Testis (tissue), 5 donors: ENCODE measurements around a stretch of chr11.

GRCh38 chr11:43312279-43312893 lies 590 bp downstream of the API5 start:
- PRO-cap, 3 experiments = no peak in any of the 3 experiments
- RAMPAGE, long total RNA, 2 experiments = no peak in any of the 2 experiments
- RRBS = no CpG with 5 or more reads among the region's 27 CpGs

GRCh38 chr11:43359114-43360112 lies 693 bp downstream of the TTC17 start:
- PRO-cap, 3 experiments = peak in 3 of 3 experiments; most common plus-strand start chr11:43359260 (in 3); most common minus-strand start chr11:43359147 (in 2)
- RAMPAGE, long total RNA, 2 experiments = no peak in any of the 2 experiments
- RRBS = under 1% methylated on average over 5 of the region's 52 CpGs

- PRO-cap, 3 experiments = peak in 2 of 3 experiments; most common minus-strand start chr11:43425691 (in 2)
- RAMPAGE, long total RNA, 2 experiments = no peak in any of the 2 experiments
- RRBS = no CpG with 5 or more reads among the region's 2 CpGs
These were observed 66.8 kb downstream of the TTC17 start for GRCh38 chr11:43425592-43425916.

DNA sequence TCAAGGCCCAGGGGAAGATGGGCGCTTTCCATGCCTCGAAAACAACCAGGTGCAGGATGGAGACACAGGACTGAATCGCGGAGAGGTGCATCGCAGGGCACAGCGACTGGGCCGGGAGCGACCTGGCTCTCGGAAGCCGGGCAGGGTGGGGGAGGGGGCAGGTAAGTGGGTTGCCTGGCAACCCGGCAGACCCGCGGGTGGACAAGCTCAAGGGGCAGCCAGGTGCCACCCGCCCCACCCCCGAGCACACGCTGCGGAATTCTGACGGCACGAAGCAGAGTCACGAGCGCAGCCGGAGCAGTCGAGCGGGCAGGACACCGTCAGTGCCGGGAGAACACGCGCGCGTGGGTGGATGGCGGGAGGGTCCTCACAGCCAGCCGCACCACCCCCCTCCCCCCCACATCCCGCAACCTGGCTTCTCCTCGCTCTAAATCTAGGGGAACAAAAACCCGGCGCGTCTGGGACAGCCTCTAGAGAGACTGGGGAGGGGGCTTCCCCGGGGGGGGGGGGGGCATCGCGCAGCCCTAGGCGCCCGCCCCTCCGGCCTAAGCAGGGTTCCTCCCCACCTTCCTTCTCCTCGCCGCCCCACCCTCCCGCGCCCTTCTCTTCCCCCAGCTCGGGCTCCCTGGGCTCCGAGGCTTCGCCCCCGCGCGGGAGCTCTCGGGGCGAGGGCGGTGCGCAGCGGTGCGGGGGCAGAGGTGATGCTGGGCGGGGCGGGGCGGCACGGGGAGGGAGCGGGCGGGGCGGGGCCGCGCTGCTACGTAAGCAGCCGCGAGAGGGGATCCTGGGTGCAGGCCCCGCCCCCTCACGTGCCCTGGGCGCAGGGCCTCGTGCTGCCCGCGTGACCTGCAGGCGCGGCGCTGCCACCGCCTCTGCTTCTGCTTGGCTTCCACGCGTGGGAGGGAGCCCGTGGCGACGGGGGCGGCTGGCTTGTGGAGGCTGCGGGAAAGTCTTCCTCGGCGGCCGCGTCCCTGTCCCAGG lies 133.0 kb upstream of the HSD17B12 start:
- PRO-cap, 3 experiments = peak in 3 of 3 experiments; most common plus-strand start position 312 of the sequence (in 2); most common minus-strand start position 248 of the sequence (in 2)
- RAMPAGE, long total RNA, 2 experiments = start-site peak on the plus strand in 1 of 2 experiments, centred at position 219 of the sequence, 8 reads per replicate
- RRBS = 3% methylated on average over 24 of the region's 92 CpGs

GRCh38 chr11:43575040-43575908 lies 105.3 kb upstream of the HSD17B12 start:
- PRO-cap, 3 experiments = peak in 3 of 3 experiments; most common plus-strand start chr11:43575297 (in 3); most common minus-strand start chr11:43575387 (in 2)
- RAMPAGE, long total RNA, 2 experiments = no peak in any of the 2 experiments
- RRBS = no CpG with 5 or more reads among the region's 43 CpGs

DNA sequence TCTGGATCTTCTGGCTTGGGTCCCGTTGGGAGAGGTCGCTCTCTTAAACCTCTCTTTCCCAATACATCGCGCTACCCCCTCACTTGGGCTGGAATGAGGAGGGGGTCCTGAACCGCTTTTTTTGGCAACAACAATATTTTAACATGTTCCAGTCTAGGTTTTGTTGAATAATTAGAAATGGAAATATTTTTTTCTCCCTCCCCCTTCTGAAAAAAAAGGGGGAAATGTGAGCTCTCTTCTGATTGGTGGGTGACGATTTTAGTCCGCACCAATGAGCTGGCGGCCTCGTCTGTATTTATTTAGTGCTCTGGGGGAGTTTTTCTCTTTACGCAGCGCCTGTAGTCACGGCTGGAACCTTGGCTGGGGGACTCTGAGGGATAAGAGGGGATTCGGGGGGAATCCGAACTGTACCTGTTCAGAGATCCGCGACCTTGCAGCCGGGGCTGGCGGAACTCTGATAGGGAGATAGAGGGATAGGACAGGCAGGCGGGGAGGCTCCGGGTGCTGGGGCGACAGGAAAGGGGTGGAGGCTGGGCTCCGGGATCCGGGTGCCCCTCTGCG lies 99.9 kb upstream of the HSD17B12 start:
- PRO-cap, 3 experiments = peak in 2 of 3 experiments; most common plus-strand start position 323 of the sequence (in 2); most common minus-strand start position 57 of the sequence (in 1)
- RAMPAGE, long total RNA, 2 experiments = start-site peak on the plus strand in 1 of 2 experiments, centred at position 325 of the sequence, 8 reads per replicate
- RRBS = 2% methylated on average over 6 of the region's 24 CpGs

- PRO-cap, 3 experiments = peak in 3 of 3 experiments; most common plus-strand start chr11:43681283 (in 1); most common minus-strand start chr11:43681329 (in 3)
- RAMPAGE, long total RNA, 2 experiments = no peak in any of the 2 experiments
- RRBS = no CpG with 5 or more reads among the region's 6 CpGs
These were observed 612 bp downstream of the HSD17B12 start for GRCh38 chr11:43681231-43681468.

DNA sequence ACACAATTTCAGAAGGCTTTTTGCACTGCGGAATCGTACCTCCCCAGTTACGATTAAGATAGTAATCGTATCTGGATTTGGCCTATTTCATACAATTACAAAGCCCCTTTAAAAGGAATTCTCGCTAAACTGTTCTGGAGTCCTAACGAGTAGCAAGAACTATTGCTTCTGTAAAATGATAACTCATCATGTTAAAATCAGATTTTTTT lies 835 bp downstream of the HSD17B12 start:
- PRO-cap, 3 experiments = peak in 1 of 3 experiments; most common minus-strand start position 55 of the sequence (in 1)
- RAMPAGE, long total RNA, 2 experiments = no peak in any of the 2 experiments
- RRBS = no CpG with 5 or more reads among the region's 6 CpGs

GRCh38 chr11:43736696-43737386 lies 56.3 kb downstream of the HSD17B12 start:
- PRO-cap, 3 experiments = no peak in any of the 3 experiments
- RAMPAGE, long total RNA, 2 experiments = no peak in any of the 2 experiments
- RRBS = no CpG with 5 or more reads among the region's 5 CpGs

DNA sequence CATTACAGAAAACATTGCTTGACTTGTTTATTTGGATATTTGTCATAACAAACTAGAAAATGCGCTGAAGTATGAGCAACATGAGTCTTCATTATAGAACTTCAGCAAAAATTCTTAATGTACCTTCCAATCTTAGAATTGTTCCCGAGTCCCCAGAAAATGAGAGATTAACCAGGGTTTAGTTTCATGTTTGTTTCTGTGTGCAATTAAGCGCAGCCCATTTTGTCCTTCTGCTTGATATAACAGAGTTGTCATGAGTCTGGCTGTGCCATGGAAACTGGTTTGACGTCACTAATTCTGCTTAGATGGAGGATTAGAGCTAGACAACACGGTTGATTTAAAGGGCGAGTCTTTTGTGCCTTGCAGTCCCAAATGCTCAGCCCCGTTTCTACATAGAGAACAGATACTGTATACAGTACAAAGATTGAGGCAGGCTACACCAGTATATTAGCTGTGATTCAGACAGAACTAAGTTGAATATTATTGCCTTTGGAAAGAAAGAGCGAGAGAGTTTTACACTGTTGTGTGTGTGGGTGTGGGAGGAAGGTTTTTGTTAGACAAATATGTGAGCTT lies 45.6 kb upstream of the ALKBH3 start:
- PRO-cap, 3 experiments = no peak in any of the 3 experiments
- RAMPAGE, long total RNA, 2 experiments = no peak in any of the 2 experiments
- RRBS = no CpG with 5 or more reads among the region's 8 CpGs

DNA sequence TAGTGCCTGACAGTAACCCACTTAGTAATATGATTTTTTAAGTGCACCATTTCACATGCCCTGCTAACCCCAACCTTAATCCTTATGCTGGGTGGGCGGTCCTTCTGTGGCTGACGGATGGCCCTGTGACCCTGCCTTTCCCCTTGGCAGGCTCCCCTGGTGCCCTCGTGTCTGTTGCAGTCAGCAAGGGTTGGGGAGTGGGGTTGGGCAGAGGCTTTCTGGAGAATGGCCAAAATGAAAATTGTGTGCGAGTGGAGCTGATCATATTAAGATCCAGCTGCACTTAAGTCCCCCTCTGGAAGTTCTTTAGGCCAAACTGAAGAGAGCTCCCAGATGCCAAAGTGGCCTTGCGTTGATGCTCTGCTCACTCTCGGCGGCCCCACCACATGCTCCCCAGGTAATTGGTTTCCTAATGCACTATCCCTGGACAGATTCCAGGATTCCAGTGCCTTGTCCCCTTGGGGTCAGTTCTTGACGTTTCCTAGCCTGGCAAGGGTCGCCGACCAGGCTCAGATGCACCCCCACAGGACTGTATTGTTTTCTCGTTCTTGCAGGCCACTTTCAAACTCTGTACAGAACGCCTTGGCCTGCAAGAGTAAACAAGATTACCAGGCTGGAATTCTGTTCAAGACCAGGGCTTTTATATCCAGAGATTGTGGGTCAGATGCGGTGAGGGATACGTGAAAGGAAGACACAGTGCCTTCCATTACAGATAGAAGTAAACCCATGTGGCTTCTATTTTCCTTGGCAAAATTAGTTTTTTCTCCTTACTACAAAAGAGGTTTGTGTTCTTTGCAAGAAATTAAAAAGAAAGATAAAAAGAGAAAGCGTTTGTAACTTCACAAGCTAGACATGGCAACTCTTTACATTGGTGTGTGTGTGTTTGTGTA lies 16.3 kb upstream of the C11orf96 start:
- PRO-cap, 3 experiments = peak in 3 of 3 experiments; most common plus-strand start position 663 of the sequence (in 2); most common minus-strand start position 536 of the sequence (in 1)
- RAMPAGE, long total RNA, 2 experiments = no peak in any of the 2 experiments
- RRBS = no CpG with 5 or more reads among the region's 15 CpGs

DNA sequence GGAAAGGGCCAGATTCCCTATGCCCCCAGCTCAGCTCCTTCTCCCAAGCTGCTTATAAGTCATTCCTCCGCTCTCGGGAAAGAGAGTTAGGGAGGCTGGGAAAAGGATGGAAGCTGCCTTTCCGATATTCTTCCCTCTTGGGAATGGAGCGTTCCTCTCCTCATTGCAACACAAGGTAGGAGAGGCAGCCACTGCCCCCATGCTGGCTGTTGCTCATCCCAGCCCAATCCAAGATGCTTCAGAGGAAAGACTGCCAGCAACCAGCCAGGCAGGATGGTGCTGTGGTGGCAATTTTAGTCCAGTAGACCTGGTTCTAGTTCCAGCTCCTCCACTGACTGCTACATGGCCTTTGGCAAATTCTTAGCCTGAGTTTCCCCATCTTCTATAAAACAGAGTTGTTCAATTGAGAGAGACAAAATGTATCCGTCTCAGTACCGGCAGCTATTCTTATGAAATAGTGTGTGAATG lies 13.7 kb upstream of the C11orf96 start:
- PRO-cap, 3 experiments = peak in 1 of 3 experiments; most common plus-strand start position 231 of the sequence (in 1); most common minus-strand start position 54 of the sequence (in 1)
- RAMPAGE, long total RNA, 2 experiments = no peak in any of the 2 experiments
- RRBS = no CpG with 5 or more reads among the region's 6 CpGs

GRCh38 chr11:43984658-43985577 lies 42.5 kb downstream of the C11orf96 start:
- PRO-cap, 3 experiments = no peak in any of the 3 experiments
- RAMPAGE, long total RNA, 2 experiments = no peak in any of the 2 experiments
- RRBS = no CpG with 5 or more reads among the region's 12 CpGs

DNA sequence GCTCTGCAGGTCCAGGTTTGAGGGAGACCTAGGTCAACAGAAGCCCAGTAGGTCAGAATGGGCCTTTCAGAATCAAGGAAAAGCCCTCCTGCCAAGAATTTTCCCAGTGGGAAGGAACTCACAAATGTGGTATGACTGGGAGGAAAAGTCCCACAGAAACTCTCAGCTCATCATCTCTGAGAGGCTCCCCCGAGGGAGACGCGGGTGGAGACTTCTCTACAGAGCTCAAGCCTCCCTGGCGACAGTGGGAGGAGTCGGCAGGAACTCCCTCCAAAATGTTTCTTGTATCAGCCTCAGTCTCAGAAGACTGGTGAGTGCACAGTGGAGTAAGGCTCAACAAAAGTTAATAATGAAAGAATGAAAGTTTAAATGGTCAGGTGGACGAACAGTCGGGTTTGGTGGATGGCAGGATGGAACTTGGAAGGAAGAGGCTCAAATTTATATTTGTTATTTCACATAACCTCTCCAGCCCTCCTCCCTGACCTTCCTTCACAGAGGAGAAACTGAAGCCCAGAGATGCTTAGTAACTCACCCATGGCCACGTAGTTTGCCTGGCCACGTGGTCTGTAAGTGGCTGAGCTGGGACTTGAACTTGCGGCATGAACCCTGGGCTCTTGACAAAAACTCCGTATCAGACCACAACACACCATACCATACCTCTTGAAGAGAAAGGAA lies 14.9 kb upstream of the ACCSL start:
- PRO-cap, 3 experiments = peak in 2 of 3 experiments; most common plus-strand start position 302 of the sequence (in 2); most common minus-strand start position 178 of the sequence (in 1)
- RAMPAGE, long total RNA, 2 experiments = no peak in any of the 2 experiments
- RRBS = no CpG with 5 or more reads among the region's 11 CpGs

- PRO-cap, 3 experiments = no peak in any of the 3 experiments
- RAMPAGE, long total RNA, 2 experiments = no peak in any of the 2 experiments
- RRBS = no CpG with 5 or more reads among the region's 21 CpGs
These were observed 40.1 kb downstream of the ALX4 start for GRCh38 chr11:44269504-44270516.

GRCh38 chr11:44316843-44317311 lies 6.9 kb upstream of the ALX4 start:
- PRO-cap, 3 experiments = no peak in any of the 3 experiments
- RAMPAGE, long total RNA, 2 experiments = no peak in any of the 2 experiments
- RRBS = 1% methylated on average over 6 of the region's 35 CpGs

DNA sequence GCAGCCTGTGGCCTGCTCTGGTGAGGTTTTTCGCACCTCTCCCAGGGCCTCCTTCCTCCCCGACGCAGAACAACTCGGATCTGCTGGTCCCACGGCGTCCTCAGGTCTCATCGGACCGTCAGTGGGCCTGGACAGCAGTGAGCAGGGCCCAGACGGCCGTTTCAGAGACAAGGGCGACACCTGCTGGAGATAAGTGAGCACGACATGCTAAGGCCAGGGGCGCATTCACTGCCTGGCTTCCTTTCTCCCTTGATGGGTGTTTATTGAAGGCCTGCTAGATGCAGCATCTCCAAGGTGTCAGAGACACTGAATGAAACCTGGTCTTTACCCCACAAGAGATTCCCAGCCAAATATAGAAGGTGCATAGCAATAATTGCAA lies 27.0 kb upstream of the CD82 start:
- PRO-cap, 3 experiments = peak in 2 of 3 experiments; most common minus-strand start position 112 of the sequence (in 2)
- RAMPAGE, long total RNA, 2 experiments = no peak in any of the 2 experiments
- RRBS = no CpG with 5 or more reads among the region's 13 CpGs

DNA sequence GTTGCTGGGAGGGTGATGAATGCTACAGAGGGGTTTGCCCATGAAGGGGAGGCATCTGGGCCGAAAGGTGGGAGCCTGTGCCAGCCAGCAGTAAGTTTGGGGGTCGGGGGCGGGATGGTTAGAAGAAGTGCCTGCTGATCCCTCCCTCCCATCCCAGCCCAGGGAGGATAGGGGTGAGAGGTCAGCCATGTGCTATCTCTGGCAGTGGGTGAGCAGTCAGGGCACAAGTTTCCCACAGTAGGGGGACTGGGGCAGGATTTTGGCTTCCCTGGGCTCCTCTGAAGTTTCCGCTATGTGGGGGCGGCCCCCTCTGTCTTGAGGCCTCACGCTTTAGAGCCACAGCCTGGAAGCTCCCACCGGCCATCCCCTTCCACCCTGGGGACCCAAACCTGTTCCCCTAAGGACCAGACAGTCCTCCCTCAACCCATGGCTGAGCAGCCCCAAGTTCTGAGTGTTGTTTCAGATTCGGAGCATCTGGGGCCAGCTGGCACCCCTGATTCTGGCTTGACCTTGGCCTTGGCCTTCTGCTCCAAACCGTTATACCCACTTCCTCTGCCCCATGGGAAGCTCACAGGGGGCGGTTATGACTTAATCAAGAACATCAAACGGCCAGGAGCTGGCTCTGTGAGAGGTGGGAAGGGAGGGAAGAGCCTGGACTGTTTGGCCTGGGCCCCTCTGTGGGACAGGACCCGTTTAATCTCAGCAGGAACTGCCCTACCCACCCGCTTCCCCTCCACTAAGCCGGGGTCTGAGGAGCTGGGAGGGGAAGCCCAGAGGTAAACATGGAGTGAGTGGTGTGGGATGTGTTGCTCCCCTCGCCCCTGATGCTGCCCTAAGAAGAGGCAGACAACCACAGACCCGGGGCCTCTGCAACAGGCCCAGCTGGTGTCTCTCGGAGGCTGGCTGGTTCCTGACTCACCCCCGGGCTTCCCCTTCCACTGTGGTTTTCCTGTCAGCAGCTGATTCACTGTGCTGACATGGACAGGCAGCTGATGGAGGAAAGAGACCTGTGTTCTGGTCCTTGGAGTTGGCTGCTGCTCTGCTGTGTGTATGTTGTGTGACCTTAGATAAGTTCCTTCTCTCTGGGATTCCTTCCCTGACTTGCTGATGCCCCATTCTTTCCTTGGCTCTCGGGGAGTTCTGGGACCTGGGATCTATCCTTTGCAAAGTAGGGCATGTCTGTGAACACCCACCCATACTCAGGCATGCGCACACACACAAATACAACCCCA lies 3.4 kb downstream of the CD82 start:
- PRO-cap, 3 experiments = no peak in any of the 3 experiments
- RAMPAGE, long total RNA, 2 experiments = no peak in any of the 2 experiments
- RRBS = 60% methylated on average over 4 of the region's 20 CpGs

DNA sequence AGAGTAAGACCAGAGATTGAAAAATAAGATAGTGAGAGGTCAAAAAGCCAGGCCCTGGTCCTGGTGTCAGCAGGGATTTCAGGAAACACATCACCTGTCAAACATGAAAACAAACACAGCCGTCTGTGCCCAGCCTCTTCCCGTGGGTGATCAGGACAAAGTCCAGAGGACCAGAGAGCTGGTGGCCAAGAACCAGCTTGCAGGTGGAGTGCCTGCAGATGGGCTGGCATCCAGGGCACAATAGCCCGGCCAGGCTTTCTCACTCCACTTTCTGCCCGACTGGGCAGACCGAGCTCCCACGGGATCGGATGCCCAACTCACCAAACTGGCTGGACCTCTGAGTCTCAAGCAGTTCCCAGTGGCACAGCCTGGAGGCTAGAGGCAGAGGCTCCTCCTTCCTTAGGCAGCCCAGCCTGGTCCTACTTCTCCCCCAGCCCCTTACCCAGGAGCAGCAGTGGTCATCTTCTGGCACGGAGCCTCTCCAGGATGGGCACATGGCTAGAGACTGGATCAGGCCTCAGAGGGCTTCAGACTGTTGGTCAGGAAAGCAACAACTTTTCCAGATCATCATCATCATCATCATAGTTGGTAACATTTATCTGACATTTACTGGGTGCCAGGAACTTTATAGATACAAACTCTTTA lies 19.4 kb downstream of the CD82 start:
- PRO-cap, 3 experiments = no peak in any of the 3 experiments
- RAMPAGE, long total RNA, 2 experiments = no peak in any of the 2 experiments
- RRBS = no CpG with 5 or more reads among the region's 8 CpGs

- PRO-cap, 3 experiments = no peak in any of the 3 experiments
- RAMPAGE, long total RNA, 2 experiments = no peak in any of the 2 experiments
- RRBS = no CpG with 5 or more reads among the region's 2 CpGs
These were observed 55.7 kb upstream of the TSPAN18 start for GRCh38 chr11:44671027-44671497.